Measurements from ENCODE around the genes FAM20C and FOXL3.

GRCh38 chr7:82035-82839 lies 110.1 kb upstream of the FAM20C start:
- PRO-cap, result no peak
- RAMPAGE, long total RNA, 2 experiments, result no peak in any of the 2 experiments

DNA sequence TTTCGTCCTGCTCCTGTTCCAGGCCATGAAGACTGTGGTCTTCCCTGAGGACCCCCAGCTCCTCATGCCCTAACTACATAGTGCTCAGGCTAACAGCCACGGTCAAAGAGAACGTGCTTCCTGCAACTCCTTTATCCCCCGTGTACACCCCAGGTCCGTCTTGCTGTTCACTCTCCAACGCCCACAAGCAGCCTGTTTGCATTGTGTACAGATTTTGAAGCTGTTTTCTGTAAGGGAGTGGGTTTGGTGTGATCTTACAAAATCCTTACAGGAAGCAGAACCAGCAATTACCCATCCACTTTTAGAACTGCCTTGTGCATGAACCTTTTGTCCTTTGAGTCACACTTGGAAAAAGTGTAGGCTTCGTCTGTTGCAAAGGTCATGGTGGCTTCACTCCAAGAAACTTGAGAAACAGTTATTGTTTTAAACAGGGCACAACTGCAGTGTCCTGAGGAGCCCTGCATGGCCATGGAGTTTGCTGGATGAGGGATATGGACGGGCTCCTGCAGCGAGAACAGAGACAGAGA lies 76.9 kb upstream of the FAM20C start:
- PRO-cap, result no peak
- RAMPAGE, long total RNA, 2 experiments, result no peak in any of the 2 experiments

- PRO-cap, result bidirectional peak, plus-strand start at chr7:192219, minus-strand start at chr7:192092; bidirectional peak, plus-strand start at chr7:192571, minus-strand start at chr7:192412
- RAMPAGE, long total RNA, 2 experiments, result no peak in any of the 2 experiments
These were observed at the start of gene FAM20C for GRCh38 chr7:191796-192905. Gene FAM20C, plus strand, starts transcription at chr7:192571.

DNA sequence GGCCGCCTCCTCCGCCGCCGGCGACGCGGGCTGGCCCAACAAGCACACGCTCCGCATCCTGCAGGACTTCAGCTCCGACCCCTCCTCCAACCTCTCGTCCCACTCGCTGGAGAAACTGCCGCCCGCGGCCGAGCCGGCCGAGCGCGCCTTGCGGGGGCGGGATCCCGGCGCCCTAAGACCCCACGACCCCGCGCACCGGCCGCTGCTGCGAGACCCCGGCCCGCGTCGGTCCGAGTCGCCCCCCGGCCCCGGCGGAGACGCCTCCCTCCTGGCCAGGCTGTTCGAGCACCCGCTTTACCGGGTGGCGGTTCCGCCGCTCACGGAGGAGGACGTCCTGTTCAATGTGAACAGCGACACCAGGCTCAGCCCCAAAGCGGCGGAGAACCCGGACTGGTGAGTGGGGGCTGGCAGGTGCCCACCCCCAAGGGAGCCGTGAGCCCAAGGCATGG lies 1.1 kb downstream of the FAM20C start:
- PRO-cap, result no peak
- RAMPAGE, long total RNA, 2 experiments, result no peak in any of the 2 experiments

- PRO-cap, result no peak
- RAMPAGE, long total RNA, 2 experiments, result no peak in any of the 2 experiments
These were observed 23.9 kb downstream of the FAM20C start for GRCh38 chr7:216226-216636.

- PRO-cap, result no peak
- RAMPAGE, long total RNA, 2 experiments, result no peak in any of the 2 experiments
These were observed 44.8 kb upstream of the FOXL3 start for GRCh38 chr7:245070-245657.

- PRO-cap, result no peak
- RAMPAGE, long total RNA, 2 experiments, result no peak in any of the 2 experiments
These were observed at the start of gene FOXL3 for GRCh38 chr7:289786-290187. Gene FOXL3, plus strand, starts transcription at chr7:290170.

GRCh38 chr7:290859-291526 lies 1.0 kb downstream of the FOXL3 start:
- PRO-cap, result no peak
- RAMPAGE, long total RNA, 2 experiments, result no peak in any of the 2 experiments

GRCh38 chr7:369709-370869 lies 80.1 kb downstream of the FOXL3 start:
- PRO-cap, result no peak
- RAMPAGE, long total RNA, 2 experiments, result no peak in any of the 2 experiments

DNA sequence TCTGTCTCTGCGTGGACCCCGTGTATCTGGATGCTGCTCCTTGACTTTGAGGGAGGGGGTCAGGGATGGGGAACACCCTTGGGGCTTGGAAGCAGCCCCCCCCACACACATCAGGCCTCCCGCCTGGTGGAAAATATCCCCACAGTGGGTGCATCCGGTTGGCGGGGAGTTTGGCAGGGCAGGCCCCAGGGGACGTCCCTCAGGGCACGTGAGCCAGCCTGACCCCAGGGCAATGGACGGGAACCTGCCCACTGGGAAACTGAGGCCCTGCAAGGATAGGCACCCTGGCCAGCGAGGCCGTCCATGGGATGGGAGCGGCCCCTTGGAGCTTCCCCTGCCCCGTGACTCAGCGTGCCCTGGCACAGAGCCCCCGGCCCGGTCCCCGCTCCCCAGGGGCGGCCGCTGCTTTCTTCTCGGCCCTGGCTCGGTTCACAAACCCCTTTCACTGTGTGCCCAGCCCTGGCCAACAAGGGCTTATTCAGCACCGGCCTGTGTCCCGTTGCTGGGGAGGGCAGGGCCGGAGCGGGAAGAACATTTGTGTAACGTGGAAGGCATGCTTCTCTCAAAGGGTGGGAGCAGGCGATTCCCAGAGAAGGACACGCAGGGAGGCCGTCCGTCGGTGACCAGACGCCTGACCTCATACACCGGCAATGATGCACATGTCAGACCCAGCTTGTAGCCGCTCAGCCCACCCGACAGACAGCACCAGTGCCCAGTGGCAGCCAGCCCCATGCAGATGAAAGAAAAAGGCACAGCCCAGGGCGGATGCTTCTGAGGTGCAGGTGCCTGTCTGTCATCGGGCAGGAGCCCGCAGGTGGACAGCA lies 94.6 kb downstream of the PDGFA start:
- PRO-cap, result no peak
- RAMPAGE, long total RNA, 2 experiments, result no peak in any of the 2 experiments

- PRO-cap, result no peak
- RAMPAGE, long total RNA, 2 experiments, result no peak in any of the 2 experiments
These were observed 64.2 kb downstream of the PDGFA start for GRCh38 chr7:455408-455960.

DNA sequence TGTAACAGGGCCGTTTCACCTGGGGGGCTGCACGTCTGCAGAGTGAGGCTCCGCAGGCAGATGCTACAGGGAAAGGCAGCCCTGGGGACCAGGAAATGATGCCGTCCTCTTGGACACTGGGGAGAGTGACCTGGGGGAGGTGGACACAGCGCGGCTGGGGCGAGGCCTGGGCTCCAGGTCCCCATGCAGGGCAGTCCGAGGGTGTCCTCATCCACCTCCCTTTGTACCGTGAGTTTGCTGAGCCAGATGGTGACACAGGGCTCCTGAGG lies 41.9 kb downstream of the PDGFA start:
- PRO-cap, result no peak
- RAMPAGE, long total RNA, 2 experiments, result no peak in any of the 2 experiments

GRCh38 chr7:499124-499733 lies 20.4 kb downstream of the PDGFA start:
- PRO-cap, result no peak
- RAMPAGE, long total RNA, 2 experiments, result no peak in any of the 2 experiments

- PRO-cap, result no peak
- RAMPAGE, long total RNA, 2 experiments, result no peak in any of the 2 experiments
These were observed 15.2 kb downstream of the PDGFA start for GRCh38 chr7:504180-505182.

DNA sequence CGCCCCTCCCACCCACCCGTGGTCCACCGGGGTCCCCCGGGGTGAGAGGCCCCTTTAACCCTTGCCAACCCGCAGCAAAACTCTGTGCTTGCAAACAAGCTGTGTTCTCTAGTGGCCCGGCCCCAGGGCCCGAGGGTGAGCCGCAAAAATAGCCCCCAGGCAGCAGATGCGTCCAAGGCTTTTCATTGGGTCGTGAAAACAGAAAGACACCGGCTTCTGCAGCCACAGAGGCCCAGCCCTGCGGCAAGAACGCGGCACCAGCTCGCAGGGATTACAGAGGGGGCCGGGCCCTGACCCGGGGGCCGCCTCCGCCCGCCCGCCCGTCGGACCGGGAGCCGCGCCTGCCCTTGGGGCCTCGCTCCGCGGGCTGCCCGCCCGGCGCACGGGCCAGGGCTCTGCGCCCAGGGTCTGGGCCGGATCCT lies 3.0 kb downstream of the PDGFA start:
- PRO-cap, result no peak
- RAMPAGE, long total RNA, 2 experiments, result no peak in any of the 2 experiments

- PRO-cap, result no peak
- RAMPAGE, long total RNA, 2 experiments, result no peak in any of the 2 experiments
These were observed 856 bp upstream of the PDGFA start for GRCh38 chr7:520563-520841.

- PRO-cap, result bidirectional peak, plus-strand start at chr7:604328, minus-strand start at chr7:604237; bidirectional peak, plus-strand start at chr7:604655, minus-strand start at chr7:604573
- RAMPAGE, long total RNA, 2 experiments, result no peak in any of the 2 experiments
These were observed 84.8 kb upstream of the PDGFA start for GRCh38 chr7:604144-605182.

- PRO-cap, result no peak
- RAMPAGE, long total RNA, 2 experiments, result no peak in any of the 2 experiments
These were observed 102.2 kb upstream of the PDGFA start for GRCh38 chr7:621780-622254.

- PRO-cap, result no peak
- RAMPAGE, long total RNA, 2 experiments, result no peak in any of the 2 experiments
These were observed 58.2 kb upstream of the DNAAF5 start for GRCh38 chr7:667998-668908.

GRCh38 chr7:728005-728385 lies 914 bp upstream of the PRKAR1B start:
- PRO-cap, result no peak
- RAMPAGE, long total RNA, 2 experiments, result no peak in any of the 2 experiments